ENCODE measurements around the gene ASCL2.

DNA sequence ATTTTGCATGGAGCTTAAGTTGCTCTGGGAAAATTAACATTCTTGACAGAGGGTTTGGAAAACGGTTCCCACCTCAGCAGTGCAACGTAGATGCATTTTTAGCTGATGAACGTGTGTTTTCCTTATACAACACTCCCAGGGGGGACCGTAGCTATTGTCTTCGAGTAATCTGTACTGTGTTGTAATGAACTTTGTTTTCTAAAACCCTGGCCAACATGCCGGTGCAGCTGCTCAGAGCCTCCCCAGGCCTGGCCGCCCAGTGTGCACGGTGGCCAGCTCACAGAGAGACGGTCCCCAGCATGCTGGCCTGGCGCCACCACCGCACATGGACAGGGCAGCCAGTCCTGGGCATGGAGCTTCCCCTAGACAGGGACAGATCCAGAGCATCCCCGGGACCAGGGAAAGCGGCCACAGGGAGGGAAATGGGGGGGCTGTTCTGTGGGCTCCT, 2.1 kb downstream of the TNNT3 start:
- PRO-cap = no peak
- RAMPAGE, long total RNA = no peak

DNA sequence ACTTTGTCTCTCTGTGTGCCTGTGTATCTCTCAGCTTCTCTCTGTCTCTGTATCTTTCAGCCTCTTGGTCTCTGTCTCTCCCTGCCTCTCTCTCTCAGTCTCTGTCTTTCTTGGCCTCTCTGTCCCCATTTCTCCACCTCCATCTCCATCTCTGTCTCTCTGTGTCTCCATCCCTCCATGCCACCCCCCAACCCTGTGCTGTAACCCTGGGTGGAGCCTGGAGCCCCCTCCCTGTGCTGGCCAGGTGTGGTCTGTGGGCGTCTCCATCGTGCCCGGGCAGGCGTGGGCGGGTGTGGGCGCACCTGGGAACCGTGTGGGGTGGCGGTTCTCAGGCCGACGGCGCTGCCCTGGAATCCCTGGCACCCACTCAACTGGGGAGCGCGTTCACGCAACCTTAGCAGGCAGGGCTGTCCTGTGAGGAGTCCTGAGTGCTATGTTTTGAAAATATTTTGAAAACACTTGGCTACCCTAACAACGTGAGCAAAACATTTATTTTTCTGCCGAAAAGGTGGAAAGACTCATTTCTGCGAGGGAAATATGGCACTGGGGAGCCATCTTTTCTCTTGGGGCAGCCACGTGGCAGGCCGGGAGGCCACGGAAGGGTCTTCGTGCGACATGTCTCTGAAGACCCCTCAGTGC, 4.7 kb downstream of the TNNT3 start:
- PRO-cap = no peak
- RAMPAGE, long total RNA = no peak

DNA sequence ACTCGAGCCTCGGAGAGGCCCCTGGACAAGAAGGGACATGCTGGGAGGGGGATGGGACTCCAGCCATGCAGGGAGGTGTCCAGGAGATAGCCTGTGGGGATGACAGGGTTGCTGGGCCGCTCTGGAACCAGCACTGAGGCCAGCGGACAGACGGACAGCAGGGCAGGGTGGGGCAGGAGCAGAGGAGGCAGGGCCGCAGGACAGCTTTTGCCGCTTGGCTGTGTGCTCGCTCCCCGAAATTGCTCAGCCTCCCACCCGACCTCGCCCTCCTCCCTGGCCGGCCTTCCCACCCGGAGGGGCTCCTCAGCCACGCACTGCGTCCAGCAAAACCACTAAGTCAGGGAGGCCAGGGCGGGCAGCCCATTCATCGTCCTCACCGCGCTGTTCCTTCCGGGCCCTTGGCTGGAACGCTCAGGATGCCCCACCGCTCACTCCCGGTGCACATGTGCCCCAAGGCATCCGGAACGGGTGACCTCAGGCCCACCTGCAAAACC, 8.0 kb downstream of the TNNT3 start:
- PRO-cap = no peak
- RAMPAGE, long total RNA = no peak

GRCh38 chr11:2158144-2158923, 2.7 kb downstream of the INS start:
- PRO-cap = no peak
- RAMPAGE, long total RNA = no peak

GRCh38 chr11:2257001-2257339, 13.4 kb downstream of the ASCL2 start:
- PRO-cap = no peak
- RAMPAGE, long total RNA = no peak

DNA sequence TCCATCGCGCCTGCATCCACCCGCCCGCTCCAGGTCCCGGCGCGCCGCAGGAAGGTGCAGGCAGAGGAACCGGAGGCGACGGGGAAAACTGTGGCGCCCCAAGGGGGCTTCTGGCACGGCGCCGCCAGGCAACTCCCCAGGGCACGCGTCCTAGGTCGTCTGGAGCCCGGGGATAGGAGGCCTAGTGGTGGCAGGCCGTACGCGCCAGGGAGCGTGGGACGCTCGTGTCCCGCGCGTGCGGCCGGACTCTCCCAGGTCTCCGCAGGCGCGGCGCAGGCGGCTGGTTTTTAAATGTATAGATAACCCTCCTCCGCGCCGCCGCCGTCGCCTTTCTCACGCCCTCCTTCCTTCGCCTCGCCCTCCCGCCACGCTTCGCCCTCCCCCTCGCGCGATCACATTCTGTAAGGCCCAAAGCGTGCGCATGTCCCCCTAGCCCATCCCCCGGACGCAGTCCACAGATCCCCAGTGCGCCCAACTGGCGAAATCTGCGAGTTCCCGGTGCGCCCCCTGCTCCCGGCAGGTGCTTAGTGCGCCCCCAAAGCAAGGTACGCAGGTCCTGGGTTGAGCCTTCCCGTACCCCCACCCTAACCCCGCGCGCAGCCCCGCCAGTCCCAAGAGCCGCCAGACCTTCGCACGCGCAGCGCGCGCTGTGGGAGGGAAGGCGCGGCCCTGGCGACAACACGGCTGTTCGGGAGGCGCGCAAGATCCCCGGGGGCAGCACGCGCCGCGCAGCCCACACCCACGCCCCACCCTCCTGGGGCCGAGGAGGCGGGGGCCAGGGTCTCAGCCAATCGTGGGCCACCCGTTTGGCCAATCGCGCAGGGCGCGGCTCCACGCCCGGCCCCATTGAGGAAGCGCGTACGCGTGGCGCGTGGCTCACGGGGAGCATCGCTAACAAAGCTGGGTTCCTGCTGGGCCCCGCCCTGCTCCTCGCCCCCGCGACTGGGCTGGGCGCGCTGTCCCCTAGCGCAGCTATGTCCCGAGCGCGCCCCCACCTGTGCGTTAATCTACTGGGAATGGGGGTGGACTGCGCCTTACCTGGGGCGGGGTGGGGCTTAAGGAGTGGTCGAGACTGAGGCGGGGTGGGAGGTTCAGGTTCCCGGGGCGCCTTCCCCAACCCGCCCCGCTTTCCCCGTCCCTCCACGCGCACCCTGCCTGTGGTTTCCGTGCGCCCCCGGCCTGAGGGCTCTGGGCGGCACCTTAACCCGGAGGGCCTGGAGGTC, at the start of gene ASCL2:
Gene ASCL2, minus strand, starts transcription at position 261 of the 1,223 bp plus-strand sequence.
- PRO-cap = no peak
- RAMPAGE, long total RNA = no peak

GRCh38 chr11:2294711-2295065, 7.0 kb downstream of the C11orf21 start:
- PRO-cap = no peak
- RAMPAGE, long total RNA = no peak

GRCh38 chr11:2375945-2376572, 1.1 kb upstream of the CD81 start:
- PRO-cap = no peak
- RAMPAGE, long total RNA = no peak

- PRO-cap = no peak
- RAMPAGE, long total RNA = no peak
Observed at GRCh38 chr11:2378318-2379391, 1.5 kb downstream of the CD81 start.

- PRO-cap = no peak
- RAMPAGE, long total RNA = no peak
Observed at GRCh38 chr11:2389101-2389592, 11.4 kb upstream of the TSSC4 start.

DNA sequence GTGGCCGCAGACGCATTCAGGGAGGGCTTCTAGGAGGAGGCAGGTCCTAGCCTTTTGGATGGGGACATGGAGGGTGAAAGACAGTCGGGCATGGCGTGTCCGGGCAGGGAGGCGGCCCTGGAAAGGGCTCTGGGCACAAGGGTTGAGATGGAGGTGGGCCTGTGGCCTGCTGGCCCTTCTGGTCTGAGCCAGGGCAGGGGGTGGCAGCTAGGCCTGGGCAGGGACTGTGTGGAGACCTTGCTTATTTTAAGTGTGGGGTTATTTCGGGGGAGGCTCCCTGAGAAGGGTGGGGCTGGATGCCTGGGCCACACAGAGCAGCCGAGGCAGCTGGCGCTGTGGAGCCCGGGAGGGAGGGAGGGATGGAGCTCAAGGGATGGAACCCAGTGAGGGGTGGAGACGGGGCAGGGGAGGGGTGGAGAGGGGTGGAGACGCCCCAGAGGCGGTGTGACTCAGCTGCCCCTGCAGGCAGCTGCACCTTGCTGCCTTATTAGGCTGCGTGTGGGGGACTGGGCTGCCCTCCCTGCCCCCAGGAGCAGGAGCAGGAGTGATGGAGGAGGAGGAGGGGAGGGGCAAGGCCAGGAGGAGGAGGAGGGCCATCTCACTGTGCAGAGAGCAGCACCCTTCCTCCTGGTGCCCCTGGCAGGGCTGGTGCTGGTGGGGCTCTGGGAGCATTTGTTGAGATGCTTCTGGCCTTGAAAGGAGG, 9.9 kb upstream of the TSSC4 start:
- PRO-cap = no peak
- RAMPAGE, long total RNA = no peak

DNA sequence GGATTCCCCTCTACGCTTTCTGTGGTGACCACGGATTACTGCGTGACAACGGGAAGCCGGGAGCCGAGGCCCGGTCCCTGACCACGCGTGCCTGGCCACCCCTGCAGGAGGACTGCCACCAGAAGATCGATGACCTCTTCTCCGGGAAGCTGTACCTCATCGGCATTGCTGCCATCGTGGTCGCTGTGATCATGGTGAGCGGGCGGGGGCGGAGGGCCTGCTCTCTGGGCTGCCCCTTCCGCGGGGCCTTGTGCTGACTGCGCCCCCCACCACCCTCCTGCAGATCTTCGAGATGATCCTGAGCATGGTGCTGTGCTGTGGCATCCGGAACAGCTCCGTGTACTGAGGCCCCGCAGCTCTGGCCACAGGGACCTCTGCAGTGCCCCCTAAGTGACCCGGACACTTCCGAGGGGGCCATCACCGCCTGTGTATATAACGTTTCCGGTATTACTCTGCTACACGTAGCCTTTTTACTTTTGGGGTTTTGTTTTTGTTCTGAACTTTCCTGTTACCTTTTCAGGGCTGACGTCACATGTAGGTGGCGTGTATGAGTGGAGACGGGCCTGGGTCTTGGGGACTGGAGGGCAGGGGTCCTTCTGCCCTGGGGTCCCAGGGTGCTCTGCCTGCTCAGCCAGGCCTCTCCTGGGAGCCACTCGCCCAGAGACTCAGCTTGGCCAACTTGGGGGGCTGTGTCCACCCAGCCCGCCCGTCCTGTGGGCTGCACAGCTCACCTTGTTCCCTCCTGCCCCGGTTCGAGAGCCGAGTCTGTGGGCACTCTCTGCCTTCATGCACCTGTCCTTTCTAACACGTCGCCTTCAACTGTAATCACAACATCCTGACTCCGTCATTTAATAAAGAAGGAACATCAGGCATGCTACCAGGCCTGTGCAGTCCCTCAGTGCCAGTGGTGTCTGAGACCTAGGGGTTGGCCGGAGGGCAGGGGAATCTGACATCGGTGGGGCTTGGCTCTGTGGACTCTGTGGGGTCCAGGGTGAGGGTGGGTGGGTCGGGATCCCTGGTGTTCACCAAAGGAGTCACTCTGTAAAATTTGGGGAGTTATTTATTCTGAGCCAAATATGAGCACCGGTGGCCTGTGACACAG, 3.7 kb upstream of the TSSC4 start:
- PRO-cap = no peak
- RAMPAGE, long total RNA = no peak

DNA sequence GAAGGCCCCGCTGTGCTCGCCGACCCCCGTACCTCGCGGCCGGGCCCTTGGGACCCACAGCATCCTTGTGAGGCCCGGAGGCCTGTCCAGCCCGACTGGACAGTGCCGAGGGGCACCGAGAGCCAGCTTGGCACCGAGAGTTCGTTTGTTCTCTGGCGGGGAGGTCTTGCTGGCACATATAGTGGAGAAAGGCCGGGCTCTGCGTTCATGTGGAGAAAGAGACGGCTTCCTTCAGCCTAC, 254 bp downstream of the TSSC4 start:
- PRO-cap = no peak
- RAMPAGE, long total RNA = no peak

DNA sequence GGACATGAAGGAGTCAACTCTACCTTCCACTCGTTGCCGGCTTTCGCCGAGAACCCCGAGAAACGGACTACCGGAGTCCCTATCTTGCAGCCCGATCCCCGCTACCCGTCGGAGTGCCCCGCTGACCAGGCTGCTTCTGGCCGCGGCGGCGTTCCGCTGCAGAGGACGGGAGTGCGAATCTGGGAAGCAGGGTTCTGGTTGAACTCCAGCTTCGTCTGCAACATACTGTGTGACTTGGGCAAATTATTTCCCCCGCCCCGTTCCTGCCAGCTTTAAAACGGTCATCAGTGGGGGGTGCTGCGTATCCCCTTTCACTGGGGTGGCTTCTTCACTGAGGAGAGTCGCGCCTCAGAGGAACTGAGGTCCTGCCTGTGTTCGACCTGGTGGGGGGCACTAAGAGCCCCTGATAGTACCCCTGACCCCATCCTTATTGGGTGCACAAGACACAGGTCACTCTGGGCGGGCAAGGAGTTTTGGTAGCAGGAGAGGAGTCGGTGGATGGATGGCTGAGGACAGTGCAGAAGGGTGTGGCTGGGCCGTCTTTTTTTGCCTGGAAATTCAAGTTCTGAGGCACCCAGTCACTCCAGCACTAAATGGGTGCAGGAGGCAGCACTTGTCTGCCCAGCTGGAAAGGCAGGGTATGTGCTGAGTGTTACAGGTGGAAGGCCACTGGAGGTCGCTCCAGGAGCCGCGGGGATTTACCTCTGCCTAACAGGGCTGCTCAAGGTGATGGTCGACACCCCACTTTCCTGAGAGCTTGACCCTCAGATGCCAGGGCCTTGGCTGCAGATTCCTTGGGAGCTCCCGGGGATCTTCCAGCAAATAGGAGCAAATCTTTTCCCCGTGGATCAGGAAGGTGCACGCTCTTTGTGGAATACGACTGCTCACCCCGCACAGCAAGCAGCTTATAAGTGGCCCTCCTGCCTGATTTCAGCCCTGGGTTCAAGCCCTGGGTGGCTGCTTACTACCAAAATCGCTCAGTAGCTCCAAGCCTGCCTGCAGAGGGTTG, 878 bp downstream of the TSSC4 start:
- PRO-cap = no peak
- RAMPAGE, long total RNA = no peak

GRCh38 chr11:2547855-2548449, 103.1 kb downstream of the KCNQ1 start:
- PRO-cap = no peak
- RAMPAGE, long total RNA = no peak

- PRO-cap = no peak
- RAMPAGE, long total RNA = no peak
Observed at GRCh38 chr11:2656828-2657574, 212.2 kb downstream of the KCNQ1 start.

DNA sequence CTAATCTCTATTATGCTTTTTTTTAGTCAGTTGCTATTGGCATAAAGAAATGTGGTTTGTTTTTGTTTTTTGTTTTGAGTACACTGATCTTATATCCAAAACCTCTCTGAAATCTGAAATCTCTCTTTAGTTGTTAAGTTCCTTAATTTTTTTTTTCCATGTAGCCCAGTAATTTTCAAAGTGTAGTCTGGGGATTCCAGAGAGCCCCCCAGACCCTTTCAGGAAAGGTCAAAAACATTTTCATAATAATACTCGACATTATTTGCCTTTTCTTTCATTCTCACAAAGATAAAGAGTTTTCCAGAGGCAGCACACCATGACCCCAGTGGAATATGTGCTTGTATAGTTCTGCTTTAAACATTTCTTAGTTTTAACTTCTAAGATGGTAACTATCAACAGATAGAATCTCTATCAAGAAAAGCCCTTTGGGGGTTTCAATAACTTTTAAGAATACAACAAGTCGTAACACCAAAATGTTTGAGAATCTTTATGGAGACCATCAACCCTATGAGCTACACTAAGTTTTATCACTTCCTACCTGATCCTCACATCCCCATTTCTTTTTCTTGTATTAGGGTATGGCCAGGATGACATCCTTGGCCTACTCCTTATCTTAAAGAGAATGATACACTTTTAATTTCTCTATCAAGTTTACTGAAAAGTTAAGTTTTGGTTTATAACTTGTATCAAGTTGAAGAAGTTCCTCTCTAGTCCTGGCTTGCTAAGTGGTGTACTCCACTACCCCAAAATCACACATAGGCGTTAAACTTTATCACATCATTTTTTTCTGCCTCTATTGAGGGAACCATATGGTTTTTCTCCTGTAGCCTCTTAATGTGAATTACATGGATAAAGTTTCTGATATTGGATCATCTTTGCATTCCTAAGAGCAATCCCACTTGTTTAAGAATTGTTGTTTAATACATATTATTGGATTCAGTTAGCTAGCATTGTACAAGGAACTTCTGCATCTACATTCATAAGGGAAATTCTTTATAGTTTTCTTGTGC, 188.4 kb downstream of the CDKN1C start:
- PRO-cap = no peak
- RAMPAGE, long total RNA = no peak

- PRO-cap = no peak
- RAMPAGE, long total RNA = no peak
Observed at GRCh38 chr11:2729937-2730354, 155.6 kb downstream of the CDKN1C start.

- PRO-cap = no peak
- RAMPAGE, long total RNA = no peak
Observed at GRCh38 chr11:2839285-2839980, 46.1 kb downstream of the CDKN1C start.

- PRO-cap = no peak
- RAMPAGE, long total RNA = no peak
Observed at GRCh38 chr11:2862069-2863358, 23.1 kb downstream of the CDKN1C start.